Aortic smooth muscle cell (primary cell): ENCODE measurements around a stretch of chr17.

DNA sequence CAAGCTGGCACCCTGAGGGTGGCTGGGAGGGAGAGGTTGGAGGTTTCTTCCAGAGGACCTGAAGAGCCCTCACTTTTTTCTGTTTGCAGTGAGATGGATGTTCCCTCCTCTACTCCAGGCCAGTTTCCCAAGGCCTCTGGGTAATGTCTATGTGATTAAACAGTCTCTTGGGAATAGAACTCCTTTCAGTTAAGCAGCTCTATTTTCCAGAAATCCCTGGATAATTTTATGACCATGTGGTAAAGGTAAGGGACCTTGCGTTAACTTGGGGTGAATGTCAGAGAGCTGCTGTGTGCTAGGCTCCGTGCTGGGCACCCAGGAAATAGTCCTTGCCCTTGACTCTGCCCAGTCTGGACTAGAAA is 12.1 kb downstream of the EPN2 start:
- RRBS, result no CpG with 5 or more reads among the region's 2 CpGs

DNA sequence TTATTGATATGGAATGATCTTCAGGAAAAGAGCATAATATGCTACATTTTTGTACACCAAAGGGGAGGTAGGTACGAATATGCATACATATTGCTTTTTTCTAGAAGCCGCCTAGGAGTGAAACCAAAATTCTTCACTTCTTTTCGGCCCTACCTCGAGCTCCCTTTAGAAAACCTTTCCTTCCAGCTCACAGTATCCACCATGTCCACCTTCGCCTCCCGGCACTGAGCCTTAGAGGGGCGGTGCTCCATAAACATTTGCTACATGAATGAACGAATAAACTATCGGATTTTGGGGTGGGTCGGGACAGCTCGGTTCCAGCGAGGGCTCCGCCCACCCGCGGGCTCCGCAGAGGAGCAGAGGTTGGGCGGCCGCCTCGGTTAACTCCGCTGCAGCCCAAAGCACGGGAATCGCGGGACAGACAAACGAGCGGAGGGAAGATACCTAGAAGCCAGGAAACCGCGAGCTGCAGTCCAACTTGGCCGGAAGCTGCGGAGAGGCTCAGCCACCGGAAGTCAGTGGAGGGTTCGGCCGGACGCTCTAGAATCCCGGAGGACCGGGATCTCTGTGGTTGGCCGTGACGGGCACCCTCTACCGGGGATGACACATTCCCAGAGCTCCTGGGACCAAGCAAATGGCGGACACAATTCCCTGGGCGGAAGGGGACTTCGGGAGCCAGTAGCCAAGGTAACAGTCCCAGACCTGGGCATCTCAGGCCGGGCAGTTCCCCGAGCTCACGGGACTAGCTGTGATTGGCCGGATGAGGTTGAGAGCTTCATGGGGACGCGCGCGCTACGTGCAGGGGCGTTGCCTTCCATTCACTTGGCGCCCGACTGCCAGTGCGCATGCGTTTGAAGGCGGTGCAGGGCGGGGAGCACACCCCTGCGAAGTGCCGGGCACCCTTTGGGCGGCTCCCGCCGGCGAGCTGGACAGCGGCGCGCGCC is 611 bp upstream of the MAPK7 start:
- RRBS, result 3% methylated on average over 14 of the region's 67 CpGs

GRCh38 chr17:19519789-19520122 is 13.9 kb upstream of the SLC47A1 start:
- RRBS, result no CpG with 5 or more reads among the region's 7 CpGs

DNA sequence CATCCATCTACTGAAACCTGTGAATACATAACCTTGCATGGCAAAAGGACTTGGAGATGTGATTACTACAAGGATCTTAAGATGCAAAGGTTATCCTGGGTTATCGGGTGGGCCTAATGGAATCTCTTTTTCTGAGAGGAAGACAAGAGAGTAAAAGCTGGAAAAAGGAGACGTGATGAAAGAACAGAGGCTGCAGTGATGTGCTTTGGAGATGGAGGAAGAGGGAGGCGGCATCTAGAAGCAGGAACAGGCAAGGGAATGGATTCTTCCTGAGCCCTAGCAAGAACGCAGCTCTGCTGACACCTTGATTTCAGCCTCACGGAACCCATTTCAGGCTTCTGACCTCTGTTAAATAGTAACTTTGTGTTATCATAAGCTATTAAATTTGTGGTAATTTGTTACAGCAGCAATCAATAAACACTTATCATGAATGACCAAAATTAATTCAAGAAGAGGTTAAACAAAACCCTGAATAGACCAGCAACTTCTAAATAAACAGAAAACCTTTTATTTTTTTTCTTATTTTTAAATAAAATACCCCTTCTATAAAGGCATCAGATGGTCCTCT is 4.2 kb upstream of the SLC47A1 start:
- RRBS, result no CpG with 5 or more reads among the region's 5 CpGs

GRCh38 chr17:19671732-19672534 is 23.4 kb downstream of the ALDH3A2 start:
- RRBS, result no CpG with 5 or more reads among the region's 7 CpGs

- RRBS, result 44% methylated on average over 3 of the region's 21 CpGs
These were observed 4.7 kb upstream of the ALDH3A1 start for GRCh38 chr17:19752536-19753489.

GRCh38 chr17:19975596-19976379 is 1.8 kb downstream of the AKAP10 start:
- RRBS, result no CpG with 5 or more reads among the region's 10 CpGs

GRCh38 chr17:20204925-20205994 is 196.1 kb downstream of the SPECC1 start:
- RRBS, result no CpG with 5 or more reads among the region's 16 CpGs

- RRBS, result no CpG with 5 or more reads among the region's 3 CpGs
These were observed 207.1 kb downstream of the SPECC1 start for GRCh38 chr17:20216225-20216601.

GRCh38 chr17:20281690-20282366 is 185.5 kb downstream of the LGALS9B start:
- RRBS, result no CpG with 5 or more reads among the region's 14 CpGs

- RRBS, result no CpG with 5 or more reads among the region's 10 CpGs
These were observed 153.5 kb downstream of the LGALS9B start for GRCh38 chr17:20313700-20314352.

- RRBS, result no CpG with 5 or more reads among the region's 38 CpGs
These were observed 46.9 kb upstream of the CDRT15L2 start for GRCh38 chr17:20532521-20533210.

- RRBS, result no CpG with 5 or more reads among the region's 10 CpGs
These were observed 191.1 kb downstream of the USP22 start for GRCh38 chr17:20851714-20852014.

- RRBS, result no CpG with 5 or more reads among the region's 4 CpGs
These were observed 118.5 kb downstream of the USP22 start for GRCh38 chr17:20924365-20924677.

DNA sequence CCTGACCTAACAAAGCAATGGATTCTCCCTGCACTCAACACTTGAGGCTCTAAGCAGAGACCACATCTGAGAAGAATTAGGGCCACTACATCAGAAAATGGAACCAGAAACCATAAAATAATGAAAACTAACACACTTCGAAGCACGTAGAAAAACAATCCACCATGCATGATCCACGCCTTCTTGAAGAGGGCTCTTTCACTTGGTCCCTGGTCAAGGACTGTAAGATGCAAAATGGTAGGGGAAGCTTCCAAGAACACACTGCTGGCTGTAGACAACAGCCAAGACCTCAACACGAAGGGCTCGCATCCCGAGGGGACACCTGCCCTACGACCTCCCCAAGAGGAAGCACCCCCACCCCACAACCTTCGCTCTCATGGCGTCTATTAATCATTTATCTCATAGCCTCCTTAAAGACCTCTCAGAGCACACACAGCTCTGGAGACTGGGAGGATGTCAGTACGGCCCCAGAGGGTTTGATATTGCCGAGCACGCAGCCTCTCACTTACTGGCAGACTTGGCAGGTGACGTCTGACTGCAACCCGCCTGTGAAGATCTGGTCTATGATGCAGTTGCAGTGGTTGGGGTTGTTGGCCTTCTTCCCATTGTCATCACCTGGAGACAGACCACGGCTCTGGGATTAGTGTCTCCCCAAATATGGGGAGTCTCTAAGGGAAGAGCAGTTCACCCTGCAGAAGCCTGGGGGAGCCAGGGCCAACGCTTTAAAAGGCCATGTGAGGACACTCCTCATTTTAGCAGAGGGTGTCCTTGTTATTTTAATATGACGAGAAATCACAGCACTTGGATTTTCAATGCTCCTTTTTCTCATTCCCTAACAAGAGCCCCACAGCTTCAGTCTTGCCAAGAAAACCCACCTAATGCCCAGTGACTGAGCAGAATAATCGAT is 30.2 kb downstream of the USP22 start:
- RRBS, result no CpG with 5 or more reads among the region's 18 CpGs

DNA sequence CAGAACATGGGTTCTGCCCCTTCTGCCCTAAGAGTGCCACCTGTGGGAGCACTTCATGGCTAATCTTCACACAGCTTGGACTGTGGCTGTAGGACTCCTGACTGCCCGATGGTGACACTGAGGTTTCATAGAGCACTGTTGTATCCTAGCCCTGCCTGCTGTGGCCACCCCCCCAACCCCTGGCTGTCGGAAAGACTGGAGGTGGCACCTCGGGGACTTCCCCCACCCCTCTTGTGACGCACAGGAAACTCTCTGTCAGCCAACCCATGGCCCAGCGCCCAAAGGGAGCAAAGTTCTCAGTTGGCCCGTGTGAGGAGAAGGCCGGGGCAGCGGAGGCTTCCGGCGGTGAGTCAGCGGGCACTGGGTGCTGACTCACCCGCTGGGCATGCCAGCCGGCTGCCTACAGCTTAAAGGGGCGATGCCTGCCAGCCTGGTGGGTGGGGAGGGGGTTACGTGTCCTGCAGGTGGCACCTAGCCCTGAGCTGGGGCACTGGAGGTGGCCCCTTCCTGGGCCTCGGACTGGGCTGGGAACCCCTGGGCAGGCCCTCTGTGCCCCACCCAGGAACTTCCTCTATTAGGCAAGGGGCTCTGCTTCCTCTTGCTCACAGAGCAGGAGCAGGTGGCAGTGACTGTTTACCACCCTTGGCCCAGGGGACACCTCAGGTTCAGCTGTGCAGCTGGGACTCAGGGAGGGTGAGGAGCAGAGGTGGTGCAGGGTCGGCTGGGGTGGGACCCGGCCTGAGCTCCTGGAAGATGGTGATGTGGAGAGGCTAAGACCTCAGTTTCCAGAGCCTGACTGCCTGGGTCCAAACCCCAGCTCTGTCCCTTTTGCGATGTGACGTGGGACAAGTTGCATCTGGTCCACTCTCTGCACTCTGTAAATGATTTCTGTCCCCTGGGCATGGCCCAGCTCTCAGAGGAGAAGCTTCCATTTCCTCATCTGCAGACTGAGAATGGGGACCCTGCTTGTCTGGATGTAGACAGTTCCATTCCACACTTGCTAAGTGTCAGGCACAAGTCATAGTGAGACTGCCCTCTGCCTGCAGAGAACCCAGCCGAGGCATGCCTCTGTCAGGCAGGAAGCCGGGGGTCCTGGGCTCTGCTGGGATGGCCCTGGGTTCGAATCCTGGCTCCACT is 3.6 kb downstream of the MAP2K3 start:
- RRBS, result 3% methylated on average over 5 of the region's 23 CpGs

DNA sequence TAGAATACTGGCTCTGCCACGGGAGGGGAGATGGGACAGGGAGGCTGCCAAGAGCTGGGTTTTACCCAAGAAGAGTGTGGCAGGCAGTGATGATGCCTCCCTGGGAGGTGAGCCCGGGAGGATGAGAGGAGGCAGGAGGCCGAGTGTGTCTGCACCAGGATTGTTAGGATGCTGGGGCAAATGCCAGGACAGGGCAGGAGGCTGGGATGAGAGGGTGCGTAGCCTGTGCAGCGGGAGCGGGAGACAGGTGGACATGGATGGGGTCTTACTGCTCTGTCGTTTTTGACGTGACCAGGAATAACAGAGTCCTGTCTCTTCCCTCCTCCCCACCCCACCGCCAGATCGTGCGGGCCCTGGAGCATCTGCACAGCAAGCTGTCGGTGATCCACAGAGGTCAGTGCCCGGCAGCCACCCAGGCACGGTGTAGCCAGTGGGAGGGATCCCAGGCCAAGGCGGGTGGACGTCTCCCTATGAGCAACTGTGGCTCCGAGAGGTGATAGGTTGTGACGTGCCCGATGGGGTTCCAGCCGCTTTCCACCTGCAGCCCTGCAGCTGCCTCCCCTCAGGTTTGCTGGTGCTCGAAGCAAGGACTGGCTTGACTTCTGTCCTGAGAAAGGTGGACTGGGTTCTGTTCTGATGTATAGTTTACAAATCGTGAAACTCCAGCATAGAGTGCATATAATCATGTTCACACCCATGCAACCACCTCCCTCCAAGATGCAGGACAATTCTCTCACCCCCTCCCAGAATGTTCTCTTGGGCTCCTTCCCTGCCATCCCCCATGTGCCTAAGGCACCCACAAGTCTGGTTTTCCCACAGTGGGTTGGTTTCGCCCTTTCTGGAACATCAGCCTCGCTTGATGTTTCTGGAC is 18.6 kb downstream of the MAP2K3 start:
- RRBS, result no CpG with 5 or more reads among the region's 24 CpGs

GRCh38 chr17:21370291-21371010 is 5.7 kb upstream of the KCNJ12 start:
- RRBS, result no CpG with 5 or more reads among the region's 12 CpGs

GRCh38 chr17:21376793-21377728 is 904 bp downstream of the KCNJ12 start:
- RRBS, result 2% methylated on average over 39 of the region's 77 CpGs

DNA sequence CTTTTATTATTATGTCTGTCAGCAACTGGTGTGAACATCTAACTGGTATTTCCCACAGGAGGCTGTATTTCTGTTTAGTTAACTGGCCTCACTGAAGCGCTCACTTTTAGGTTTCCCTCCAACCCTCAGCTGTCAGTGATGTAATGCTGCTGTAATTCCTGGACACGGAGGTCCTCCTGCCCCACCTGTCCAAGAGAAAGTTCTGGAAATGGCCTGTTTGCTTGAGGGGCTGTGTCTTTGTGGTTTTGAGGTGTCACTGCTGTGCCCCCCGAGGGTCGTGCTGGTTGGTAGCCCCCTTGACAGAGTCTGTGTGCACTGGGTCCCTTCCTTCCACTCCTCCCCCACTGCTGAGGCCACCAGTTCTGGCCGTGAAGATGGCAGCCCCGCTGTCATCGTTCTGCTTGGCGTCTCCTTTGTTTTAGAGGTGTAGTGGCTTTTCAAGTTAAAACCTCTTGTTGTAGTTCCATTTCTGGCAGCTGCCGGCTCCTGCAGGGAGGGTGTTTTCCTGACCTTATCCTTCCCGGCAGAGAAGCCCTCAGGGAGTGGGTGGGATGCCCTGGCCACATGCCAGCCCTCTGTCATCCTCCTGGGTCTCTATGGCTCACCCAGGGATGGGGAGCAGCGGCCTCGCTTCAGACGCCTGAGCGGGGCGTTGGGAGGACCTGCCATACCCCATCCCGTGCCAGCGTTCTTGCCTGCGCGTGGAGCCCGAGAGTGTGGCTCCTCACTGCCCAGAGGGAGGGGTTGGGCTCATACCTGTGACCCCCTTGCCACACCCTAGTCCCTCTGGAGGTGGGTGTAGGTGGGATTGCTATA is 11.7 kb downstream of the KCNJ12 start:
- RRBS, result no CpG with 5 or more reads among the region's 20 CpGs